Measurements from ENCODE around the genes PSMC3 and FNBP4.

DNA sequence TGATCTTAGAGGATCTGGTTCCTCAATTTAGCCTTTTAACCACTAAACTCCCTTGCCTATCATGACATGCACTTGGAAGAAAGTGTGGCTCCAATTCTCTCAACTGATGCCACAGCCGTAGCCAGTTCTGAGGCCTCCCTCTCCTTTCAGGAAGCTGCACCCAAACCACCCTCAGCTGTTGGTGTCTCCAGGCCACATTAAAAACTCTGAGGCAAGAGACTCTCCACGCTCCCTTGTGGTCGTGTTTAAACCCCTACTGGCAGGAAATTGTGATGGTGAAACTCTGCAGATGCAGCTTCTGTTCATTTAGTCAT, 29.5 kb downstream of the ARHGAP1 start:
- PRO-cap = no peak

DNA sequence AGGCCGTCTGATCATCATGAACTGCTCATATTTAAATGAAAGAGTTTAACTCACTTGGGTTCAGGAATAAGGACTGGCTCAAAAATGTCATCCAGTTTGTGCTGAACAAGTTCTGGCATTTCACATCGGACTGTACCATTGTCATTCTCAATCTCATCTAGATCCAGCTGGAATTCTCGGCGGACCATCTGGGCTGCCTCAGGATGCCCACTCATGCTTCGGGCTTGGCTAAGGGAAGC, 40.1 kb downstream of the F2 start:
- PRO-cap = no peak

GRCh38 chr11:46762278-46763131, 43.5 kb downstream of the F2 start:
- PRO-cap = no peak

GRCh38 chr11:46916463-46917104, 1.8 kb downstream of the LRP4 start:
- PRO-cap = unidirectional peak, plus-strand start at chr11:46916946

- PRO-cap = no peak
Observed at GRCh38 chr11:47147656-47148467, 28.8 kb downstream of the ARFGAP2 start.

DNA sequence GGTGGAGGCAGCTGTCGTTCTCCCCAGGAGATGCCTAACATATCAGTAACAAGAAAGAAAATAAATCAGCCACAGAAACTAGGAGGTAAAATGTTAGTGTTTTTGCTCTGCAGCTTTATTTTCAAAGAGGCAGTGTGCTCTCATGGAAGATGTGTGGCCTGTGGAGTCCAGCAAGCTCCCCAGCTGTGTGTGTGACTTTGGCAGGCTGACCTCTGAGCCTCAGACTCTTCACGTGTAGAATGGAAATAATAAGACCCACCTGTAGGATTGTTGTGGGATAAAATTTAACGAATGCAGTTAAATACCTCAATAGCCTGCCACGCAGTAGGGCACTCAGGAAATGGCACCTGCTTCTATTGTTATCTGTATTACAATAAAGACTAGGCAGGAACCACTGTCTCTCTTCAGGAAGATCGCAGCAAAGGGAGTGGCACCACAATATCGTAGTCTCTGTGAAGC, 23.3 kb downstream of the ARFGAP2 start:
- PRO-cap = no peak

DNA sequence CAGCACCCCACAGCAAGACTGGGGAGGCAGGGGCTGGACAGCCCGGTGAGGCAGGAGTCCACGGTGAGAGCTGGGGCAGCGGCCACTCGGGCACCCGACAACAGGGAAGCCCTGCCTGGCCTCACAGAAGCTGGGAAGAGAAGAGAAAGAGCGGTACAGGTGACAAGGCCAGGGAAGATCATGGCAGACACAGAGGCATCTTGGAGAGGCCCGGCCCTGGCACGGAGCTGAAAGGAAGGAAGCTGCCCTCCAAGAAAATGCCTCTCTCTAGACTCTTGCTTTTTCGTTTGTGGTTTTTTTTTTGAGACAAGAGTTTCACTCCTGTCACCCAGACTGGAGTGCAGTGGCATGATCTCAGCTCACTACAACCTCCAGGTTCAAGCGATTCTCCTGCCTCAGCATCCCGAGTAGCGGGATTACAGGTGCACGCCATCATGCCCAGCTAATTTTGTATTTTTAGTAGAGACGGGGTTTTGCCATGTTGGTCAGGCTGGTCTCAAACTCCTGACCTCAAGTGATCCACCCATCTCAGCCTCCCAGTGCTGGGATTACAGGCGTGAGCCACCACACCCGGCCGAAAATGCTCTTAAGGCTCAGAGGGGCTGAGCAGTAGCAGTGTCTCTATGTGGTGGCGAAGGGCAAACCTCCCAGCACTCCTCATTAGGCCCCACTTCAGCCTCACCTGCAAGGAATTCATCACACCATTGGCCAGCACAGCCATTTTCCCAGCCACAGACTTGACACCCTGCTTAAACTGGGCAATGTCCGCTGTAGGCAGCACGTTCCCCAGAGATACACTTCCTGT, 10.9 kb downstream of the ARFGAP2 start:
- PRO-cap = no peak

DNA sequence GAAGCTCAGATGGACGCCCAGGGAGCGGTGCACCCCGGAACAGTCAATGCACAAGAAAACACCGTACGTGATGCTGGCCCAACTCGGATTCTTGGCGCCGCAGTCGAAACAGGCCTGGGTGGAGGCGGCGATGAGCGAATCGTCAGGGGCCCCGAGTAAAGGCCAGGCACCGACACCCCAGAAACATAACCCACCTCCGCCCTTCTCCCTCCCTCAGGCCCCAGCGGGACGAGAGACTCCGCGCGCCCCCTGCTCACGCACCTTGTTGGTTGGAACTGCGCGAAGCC, 215 bp downstream of the ARFGAP2 start:
- PRO-cap = no peak

DNA sequence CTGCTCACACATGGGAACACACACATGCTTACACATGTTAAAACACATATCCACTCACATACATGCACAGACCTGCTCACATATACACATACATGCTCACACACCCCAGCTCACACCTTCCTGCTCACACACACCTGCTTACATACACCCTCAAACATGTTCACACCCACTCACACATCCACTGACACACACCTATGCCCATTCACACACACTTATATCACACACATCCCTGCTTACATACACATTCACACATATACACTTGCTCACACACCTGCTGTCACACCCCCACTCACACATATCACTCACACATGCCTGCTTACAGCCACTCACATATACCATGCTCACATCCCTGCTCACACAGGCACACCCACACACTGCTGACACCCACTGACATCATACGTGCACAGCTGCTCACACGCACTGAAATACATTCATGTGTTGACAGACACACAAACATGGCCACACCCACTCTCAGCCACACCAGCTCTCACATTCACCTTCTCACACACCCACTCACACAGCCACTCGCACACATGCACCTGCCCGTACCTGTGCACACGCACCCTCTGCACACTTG, 5.6 kb upstream of the MYBPC3 start:
- PRO-cap = no peak

GRCh38 chr11:47376249-47377480, 1.7 kb downstream of the SPI1 start:
- PRO-cap = no peak

GRCh38 chr11:47388850-47389554, 10.7 kb upstream of the SPI1 start:
- PRO-cap = no peak

- PRO-cap = no peak
Observed at GRCh38 chr11:47391020-47391652, 12.8 kb upstream of the SPI1 start.

- PRO-cap = unidirectional peak, minus-strand start at chr11:47426250; unidirectional peak, minus-strand start at chr11:47426473
Observed at GRCh38 chr11:47425759-47426526, at the start of gene PSMC3. PSMC3 (minus strand) TSS chr11:47426439.

GRCh38 chr11:47467557-47468049, 18.7 kb upstream of the RAPSN start:
- PRO-cap = no peak

GRCh38 chr11:47494692-47495005, 45.7 kb upstream of the RAPSN start:
- PRO-cap = no peak

- PRO-cap = no peak
Observed at GRCh38 chr11:47525970-47526573, 26.9 kb downstream of the CELF1 start.

DNA sequence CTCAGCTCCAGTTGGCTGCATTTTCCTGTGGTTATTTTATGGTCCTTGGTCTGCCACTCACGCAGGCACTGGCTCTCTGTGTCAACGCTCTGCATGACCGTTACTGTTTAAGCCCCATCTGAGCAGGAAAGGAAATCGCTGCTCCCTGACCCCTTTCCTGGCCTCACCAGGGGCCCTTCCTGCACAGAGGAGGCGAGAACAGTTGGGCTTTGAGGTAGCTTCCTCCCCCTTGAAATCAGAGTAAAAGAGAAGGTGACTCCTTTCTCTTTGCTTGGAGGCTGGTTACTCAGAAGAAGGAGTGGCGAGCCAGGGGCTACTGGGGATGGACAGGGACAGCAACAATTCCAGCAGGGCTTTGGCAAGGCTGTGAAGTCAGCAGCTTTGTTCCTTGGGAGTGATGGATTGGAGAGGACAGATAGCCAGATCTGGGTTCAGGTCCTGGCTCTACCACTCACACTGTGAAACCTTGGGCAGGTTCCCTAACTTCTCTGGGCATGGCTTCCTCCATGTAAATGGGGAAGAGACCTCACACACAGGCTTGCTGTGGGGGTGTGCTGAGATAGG, 2.3 kb downstream of the C1QTNF4 start:
- PRO-cap = no peak

DNA sequence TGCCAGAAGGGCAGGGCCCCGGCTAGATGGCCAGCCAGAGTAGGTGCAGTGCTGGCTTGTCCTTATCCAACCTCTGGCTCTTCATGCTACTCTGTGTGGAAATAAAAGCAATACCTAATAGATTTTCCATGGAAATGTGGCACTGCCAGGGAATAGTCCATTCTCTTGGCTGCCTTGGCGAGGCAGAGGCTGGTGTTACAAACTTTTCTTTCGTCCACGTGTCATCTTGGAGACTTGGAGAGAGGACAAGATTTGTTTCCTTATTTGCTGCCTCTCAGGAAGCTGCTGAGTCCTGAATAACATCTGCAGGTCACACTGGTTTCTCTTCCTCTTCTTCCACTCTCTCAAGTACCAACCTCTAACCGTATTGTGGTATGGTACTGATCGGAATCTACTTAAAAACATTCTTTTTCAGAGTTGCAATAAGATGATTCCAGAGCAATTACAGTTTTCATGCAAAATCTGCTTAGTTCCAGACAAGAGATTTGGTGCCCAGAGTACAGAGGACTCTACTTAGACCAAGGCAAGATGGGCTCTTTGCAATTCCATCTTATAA, 17.2 kb upstream of the C1QTNF4 start:
- PRO-cap = no peak

DNA sequence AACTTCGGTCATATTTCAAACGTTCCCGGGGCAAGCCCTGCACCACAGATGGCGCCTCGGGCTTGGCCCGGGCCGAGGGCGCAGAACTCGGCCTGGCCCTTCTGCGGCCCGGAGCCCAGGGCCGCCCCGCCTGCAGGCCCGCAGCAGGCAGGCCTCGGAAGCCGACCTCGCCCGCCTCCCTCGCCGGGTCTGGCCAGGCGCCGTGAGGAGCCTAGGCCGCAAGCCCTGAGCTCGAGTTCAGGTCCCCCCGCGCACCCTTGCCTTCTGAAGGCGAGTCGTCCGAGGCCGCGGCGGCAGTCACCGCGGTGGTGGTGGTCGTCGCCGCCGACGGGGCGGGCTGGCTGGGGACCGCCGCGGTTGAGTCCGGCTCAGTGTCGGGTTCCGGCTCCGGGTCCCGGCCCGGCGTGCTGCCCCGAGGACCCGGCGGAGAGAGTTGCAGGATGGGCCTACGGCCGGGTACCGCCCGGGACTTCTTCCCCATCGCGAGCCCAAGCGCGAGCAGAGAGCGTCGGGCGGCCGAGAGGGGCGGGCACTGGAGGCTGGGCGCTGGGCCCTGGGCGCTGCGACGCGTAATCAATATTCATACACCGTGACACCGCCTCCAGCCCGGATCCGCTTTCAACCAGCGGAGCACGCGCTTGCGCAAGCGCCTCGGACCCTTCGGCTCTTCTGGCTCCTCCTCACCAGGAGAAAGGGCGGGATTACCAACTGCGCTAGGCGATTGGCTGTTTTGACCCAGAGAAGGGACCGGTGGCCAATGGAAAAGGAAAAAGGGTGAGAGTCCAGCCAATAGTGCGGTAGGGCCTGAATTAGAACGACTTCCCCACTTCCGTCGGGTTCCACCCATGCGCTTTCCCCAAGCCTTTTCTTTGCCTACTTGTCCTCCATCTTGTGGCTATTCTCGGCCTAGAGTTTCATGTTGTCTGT, at the start of gene FNBP4:
Gene FNBP4, minus strand, starts transcription at position 534 of the 927 bp plus-strand sequence.
- PRO-cap = bidirectional peak, plus-strand start at position 887 of the sequence, minus-strand start at position 534 of the sequence

DNA sequence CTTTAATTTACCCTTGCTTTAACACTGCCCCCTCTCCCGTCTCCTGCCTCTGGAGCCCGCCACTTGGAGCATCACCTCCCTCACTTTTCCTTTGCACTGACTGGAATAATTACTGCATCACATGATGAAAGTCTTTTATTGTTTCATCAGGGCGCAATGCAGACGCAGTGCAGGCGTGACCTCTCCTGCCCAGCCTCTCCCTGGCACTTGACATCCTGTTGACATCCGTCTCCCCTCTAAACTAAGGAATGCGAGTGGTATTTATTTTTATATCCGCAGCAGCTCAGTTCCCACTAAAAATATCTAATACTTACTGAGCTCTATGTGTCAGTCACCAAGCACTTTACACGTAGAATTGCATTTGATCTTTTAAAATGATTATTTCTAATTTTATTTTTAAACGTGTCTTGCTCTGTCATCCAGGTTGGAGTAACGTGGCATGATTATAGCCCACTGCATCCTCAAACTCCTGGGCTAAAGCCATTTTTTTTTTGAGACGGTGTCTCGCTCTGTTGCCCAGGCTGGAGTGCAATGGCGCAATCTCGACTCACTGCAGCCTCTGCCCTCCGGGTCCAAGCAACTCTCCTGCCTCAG, 1.3 kb upstream of the FNBP4 start:
- PRO-cap = unidirectional peak, minus-strand start at position 98 of the sequence; unidirectional peak, minus-strand start at position 209 of the sequence

Measured in left common carotid artery plus branches (tissue), 1 donor.